Temporal lobe (tissue), 2 donors: ENCODE measurements around the genes FNIP1 and PDLIM4.

GRCh38 chr5:131341387-131341929 is 77.6 kb downstream of the CDC42SE2 start:
- RAMPAGE, long total RNA = no peak

DNA sequence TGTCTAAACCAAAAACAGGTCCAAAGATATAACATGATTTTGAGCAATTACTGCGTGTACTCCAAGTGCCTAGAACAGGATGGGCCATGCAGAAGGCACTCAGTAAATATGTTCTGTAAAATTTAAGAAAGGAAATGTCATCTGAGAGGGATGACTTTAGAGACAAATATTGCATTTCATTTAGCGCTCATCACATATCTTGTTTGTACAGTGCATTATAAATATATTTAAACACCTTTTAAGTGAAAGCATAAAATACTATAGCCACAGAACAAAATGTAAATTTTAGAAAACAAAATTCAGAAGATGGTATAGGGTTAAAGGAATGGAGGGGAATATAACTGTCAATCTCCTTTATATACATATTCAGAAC is 135.8 kb downstream of the CDC42SE2 start:
- RAMPAGE, long total RNA = no peak

DNA sequence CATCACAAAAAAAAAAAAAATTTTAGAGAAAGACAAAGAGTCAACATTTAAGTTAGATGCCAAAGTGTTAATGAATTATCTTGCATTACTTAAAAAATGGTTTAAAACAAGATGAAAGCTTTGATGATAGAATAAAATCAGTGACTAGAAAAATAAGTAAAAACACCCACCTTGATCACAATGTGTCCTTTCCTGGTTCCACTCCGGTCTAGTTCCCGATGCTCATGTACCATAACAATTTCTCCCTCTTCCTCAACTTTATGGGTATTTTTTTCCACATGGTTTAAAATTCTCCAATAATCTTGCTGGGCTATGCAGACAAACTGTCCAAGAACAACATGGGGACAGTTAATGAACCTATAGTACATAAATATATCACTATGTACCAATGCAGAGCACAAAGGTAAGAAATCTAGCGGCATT is 130.6 kb downstream of the RAPGEF6 start:
- RAMPAGE, long total RNA = no peak

- RAMPAGE, long total RNA = no peak
Measured at GRCh38 chr5:131660852-131661795, 26.1 kb upstream of the RAPGEF6 start.

DNA sequence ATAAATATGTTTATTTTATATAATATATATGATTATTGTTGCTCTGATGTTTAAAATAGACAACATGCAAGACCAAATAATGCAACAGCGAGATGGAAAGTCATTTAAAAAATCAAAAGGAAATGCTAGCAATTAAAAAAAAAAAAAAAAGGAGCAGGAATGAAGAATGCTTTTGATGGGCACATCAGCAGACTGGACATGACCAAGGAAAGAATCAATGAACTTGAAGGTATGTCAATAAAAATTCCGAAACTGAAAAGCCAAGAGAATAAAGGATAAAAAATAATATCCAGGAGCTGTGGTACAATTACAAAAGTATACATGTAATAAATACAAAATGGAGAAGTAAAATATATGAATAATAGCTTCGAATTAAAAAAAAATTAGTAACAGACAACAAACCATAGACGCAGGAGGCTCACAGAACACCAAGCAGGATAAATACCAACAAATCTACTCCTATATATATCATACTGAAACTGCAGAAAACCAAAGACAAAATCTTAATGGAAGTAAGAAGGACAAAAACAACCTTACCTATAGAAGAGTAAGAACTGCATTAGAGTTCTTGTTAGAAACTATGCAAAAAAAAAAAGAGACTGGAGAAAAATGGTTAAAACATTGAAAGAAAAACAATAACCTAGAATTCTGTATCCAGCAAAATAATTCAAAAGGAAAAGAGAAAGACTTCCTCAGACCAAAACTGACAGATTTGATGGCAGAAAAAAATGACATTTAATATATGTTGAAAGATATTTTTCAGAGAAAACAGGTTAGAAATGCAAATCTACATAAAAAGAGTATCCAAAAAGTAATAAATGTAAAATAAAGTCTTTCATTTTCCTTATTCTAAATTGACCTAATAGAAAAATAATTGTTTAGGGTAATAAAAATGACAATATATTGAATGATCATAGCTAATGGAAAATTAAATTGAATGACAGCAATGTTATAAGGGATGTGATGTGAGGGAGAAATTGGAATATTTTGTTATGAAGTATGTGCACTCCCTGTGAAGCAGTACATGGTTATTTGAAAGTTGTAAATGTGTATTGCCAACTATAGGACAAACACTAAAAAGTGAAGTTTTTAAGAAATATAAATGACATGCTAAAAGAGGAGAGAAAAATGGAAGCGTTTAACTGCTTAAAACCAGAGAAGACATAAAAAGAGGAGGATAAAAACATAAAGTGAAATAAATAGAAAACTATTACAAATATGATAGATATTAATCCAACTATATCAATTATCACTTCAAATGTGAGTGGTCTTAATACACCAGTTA is 54.0 kb upstream of the RAPGEF6 start:
- RAMPAGE, long total RNA = no peak

DNA sequence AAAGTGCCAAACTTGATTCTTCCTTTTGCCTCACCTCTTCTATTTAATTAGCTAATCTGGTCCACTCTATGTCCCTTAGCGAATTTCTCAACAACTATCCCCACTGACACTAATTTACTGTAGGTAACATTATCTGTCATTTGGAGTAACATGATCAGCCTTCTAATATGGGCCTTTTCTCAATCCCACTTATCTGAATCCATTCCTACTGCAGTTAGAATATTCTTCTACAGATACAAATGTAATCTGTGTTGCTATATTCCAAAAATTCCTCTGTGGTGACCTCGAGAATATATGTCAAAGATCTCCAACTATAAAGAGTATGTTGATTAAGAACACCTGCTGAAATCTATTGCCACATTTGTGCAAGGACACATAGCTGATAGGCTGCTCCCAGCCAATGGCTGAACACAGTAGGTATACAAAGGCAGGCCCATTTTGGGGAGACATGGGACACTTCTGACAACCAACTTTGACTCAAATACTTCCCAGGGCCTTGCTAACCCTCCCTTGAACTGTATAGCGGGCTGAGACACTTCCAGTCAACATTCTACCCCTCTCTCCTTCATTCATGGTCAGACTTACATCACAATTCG is 78.8 kb upstream of the RAPGEF6 start:
- RAMPAGE, long total RNA = no peak

DNA sequence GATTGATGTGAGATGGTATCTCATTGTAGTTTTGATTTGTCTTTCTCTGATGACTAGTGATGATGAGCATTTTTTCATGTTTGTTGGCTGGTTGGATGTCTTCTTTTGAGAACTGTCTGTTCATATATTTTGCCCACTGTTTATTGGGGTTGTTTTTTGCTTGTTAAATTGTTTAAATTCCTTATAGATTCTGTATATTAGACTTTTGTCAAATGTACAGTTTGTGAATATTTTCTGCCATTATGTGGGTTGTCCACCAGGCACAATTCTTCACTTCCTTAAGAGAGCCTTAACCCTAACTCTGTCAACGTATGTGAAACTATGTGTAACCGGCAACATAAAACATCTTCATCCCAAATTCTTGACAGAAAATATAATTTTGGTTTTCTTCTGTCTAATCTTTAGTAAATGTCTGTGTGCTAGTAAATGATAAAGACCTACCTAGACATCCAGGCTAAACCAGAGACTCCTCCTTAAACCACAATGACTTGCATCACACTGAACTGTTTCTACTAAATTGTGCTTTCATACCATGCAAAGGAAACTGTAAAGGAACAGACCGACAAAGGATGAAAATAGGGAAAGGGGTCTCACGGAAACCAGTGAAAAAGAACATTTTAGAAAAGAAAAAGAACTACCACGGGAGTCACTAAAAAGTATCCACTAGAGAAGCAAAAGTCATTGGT is 49.7 kb downstream of the FNIP1 start:
- RAMPAGE, long total RNA = no peak

GRCh38 chr5:131795940-131797137 is at the start of gene FNIP1:
Gene FNIP1, minus strand, starts transcription at chr5:131797017.
- RAMPAGE, long total RNA = no peak

GRCh38 chr5:132056274-132056591 is 4.2 kb upstream of the IL3 start:
- RAMPAGE, long total RNA = no peak

GRCh38 chr5:132074551-132074806 is 890 bp downstream of the CSF2 start:
- RAMPAGE, long total RNA = no peak

DNA sequence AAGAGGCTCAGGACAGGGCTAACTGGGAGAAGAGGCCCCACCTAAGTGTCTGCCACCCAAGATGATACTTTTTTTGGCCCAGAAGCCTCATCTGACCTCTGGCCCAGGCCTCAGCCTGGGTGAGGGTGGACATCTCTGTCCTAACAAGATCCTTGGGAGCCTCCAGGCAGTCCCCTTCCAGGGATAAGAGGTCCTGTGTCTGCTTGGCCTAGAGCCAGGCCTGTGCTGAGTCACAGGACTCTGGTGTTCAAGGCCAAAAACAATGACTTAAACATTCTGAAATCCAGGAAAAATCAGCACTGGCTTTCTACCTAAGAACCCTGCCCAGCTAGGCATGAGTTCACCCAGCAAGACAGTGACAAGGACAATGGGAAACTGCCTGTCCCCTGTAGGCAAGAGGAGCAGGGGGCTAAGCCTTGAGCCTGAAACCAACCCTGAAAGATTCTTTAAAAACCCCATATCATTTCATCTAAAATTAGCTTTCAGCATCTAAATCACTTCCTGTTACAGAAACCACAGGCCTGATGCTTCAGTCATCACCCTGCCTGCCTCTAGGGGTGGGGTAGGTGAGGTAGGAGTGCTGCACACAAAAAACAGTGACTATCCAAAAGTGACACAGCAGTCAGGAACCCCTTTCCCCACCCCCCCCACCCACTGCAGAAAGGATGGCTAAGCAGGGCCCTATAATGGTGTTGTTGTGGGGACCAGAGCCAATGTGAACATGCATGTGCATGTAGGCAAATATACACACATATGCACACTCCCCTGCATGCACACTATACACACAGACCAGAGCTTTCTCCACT is 29.9 kb downstream of the CSF2 start:
- RAMPAGE, long total RNA = no peak

GRCh38 chr5:132224997-132226321 is 2.2 kb downstream of the P4HA2 start:
- RAMPAGE, long total RNA = no peak

GRCh38 chr5:132256978-132258309 is at the start of gene PDLIM4:
Gene PDLIM4, plus strand, starts transcription at chr5:132257696.
- RAMPAGE, long total RNA = no peak

DNA sequence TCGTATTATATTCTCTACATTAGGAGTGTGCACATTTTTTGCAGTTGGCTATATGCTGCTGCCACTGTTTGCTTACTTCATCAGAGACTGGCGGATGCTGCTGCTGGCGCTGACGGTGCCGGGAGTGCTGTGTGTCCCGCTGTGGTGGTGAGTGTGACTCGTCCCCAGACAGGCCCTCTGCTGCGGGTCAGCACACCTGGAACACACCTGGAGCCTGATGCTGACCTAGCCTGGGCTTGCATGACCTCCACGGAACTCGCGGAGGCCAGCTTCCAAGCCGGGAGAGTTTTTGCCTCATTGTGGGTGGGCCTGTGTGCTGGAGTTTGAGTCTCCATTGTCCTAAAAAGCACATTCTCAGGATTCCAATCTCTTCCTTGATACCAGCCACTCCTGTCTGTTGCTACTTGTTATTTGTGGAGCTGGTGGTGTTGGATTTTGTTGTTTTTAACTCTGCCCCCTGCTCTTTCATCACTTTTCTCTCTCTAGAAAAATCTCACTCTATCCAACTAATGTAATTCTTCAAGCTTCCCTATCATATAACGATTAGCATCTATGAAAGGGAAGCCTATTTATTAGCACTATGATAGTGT is 28.1 kb downstream of the SLC22A4 start:
- RAMPAGE, long total RNA = no peak

DNA sequence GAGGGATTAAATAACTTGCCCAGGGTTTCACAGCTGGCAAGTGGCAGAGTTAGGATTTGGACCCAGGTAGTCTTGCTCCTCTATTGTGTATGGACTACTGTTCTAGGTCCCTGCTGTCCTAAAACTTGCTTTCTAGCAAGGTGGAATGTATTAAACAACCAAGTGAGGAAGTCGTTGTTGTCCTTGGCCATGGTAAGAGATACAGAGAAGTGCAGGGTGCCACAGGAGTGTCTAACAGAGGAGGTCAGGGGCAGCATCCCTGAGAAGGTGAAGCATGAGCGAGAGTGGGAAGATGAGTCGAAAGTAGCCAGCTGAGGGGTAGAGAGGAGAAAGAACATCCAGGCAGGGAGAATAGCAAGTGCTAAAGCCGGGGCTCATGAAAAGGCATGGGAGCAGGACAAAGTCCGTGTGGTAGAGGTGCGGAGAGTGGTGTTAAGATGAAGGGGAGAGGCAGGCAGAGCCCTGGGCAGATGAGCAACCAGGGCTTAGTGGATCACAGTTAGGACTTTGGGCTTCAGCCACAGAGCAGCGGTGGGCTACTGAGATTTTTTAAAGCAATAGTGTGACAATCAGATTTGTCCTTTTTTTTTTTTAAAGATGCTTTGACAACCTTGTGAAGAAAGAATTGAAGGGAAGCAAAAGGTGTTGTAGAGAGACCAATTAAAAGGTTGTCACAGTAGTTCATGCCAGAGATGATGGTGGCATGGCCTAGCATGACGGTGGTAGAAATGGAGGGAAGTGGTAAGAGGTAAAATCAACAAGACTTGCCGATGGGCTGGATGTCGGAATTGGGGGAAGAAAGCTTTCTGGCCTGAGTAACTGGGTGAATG is 10.6 kb downstream of the SLC22A5 start:
- RAMPAGE, long total RNA = no peak

- RAMPAGE, long total RNA = no peak
Measured at GRCh38 chr5:132419611-132420018, 50.1 kb downstream of the SLC22A5 start.

GRCh38 chr5:132425025-132425418 is 55.5 kb downstream of the SLC22A5 start:
- RAMPAGE, long total RNA = no peak

- RAMPAGE, long total RNA = no peak
Measured at GRCh38 chr5:132435854-132436444, 54.6 kb downstream of the IRF1 start.

DNA sequence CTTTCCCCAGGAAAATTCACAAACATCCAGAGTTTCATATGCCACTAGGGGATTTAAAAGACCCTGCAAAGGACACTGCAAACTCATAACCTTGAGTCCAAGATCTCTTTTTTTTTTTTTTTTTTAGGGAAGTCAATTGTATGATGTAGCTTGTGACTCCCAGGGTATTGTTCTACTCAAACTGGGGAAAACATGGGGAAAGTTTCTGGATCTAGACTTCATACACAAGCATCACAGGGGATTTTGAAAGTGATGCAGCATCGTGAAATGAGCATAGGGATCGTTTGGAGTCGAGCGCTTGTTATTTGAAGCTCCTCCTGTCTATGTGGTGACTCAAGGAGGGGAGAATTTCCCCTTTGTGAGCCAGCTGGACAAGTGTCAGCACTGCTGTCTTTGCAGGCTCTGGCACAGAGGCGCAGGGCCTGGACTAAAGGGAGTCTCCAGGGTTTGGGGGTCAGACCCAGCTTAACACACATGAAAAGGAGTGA is 51.2 kb downstream of the IRF1 start:
- RAMPAGE, long total RNA = no peak

DNA sequence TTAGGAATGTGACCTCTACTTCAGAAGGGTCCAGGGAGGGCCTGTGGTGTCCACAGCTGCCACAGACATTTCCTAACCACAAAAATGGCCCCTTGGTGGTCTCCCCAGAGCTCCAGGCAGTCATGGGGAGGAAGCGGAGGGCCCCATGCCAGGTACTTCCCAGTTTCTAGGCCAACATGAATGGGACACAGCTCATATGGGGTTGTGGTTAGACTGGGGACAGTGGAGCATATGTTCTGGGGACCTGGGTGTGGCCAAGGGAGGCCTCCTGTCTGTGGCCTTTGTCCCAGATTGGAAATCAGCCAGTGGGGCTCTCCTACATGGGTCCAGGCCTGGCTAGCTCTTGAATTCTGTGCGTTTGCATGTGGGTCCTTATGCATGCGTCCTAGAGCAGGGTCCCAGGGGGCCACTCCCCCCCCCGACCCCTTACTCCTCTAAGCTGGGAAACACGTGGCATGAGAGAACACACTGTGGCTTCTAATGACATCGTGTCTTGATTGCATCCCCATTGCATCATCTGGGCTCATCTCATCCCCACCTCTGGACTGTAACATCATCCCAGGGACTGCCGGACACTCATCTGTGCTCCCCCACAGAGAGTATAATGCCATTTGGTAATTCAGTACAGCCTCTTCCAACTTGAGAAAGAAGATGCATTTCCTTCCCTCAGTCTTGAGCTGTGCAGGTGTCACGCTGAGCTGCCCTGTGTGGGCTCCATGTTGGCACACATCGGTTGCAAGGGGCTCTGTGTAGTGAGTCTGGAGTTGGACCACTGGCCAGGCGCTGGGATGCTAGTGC is 31.2 kb downstream of the IRF1 start:
- RAMPAGE, long total RNA = no peak